ENCODE measurements around the genes OR2M4, OR2T10, OR2T11 and ZNF672.

GRCh38 chr1:248231224-248231583 lies at the start of gene OR2M4:
OR2M4 (plus strand) TSS chr1:248231417.
- PRO-cap = no peak

GRCh38 chr1:248597559-248597789 lies at the start of gene OR2T10:
OR2T10 (minus strand) TSS chr1:248597700.
- PRO-cap = no peak

DNA sequence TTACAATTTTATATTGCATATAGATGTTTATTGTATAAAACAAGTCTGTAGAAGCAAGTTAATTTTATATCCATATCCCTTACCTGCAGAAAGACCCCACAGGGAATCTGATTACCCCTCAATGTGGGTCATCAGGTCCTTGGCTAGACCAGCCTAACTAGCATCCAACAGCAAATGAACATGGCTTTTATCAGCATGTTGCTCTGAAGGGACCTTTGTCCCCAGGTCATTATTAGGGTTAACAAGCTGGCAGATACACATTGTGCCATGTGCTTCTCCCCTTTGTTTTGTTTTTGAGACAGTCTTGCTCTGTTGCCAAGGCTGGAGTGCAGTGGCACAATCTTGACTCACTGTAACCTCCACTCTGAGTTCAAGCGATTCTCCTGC lies at the start of gene OR2T11:
Gene OR2T11, minus strand, starts transcription at position 137 of the 387 bp plus-strand sequence.
- PRO-cap = no peak

DNA sequence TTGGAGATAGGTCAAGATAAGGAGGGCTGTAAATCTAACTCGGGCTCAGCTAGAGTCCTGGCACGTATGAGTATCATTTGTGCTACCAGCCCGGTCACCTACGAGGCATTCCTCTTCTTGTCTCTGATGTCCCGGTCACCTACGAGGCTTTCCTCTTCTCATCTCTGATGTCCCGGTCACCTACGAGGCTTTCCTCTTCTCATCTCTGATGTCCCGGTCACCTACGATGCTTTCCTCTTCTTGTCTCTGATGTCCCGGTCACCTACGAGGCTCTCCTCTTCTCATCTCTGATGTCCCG lies 23.0 kb downstream of the SH3BP5L start:
- PRO-cap = no peak

DNA sequence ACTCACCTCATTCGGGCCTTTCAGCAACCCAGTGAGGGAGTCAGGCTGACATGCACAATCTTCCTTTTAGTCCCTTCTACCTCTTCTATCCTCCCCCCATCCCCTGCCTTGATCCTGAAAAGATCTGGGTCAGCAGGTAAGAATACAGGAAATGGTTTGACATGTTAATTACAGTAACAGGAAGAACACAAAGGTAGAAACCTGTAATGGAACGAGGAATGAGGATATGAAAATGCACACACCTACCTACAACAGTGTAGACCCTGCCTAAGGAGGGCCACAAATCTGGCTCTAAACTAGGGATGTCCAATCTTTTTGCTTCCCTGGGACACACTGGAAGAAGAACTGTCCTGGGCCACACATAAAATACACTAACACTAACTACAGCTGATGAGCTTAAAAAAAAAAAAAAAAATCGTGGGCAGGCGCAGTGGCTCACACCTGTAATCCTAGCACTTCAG lies 6.7 kb downstream of the SH3BP5L start:
- PRO-cap = no peak

DNA sequence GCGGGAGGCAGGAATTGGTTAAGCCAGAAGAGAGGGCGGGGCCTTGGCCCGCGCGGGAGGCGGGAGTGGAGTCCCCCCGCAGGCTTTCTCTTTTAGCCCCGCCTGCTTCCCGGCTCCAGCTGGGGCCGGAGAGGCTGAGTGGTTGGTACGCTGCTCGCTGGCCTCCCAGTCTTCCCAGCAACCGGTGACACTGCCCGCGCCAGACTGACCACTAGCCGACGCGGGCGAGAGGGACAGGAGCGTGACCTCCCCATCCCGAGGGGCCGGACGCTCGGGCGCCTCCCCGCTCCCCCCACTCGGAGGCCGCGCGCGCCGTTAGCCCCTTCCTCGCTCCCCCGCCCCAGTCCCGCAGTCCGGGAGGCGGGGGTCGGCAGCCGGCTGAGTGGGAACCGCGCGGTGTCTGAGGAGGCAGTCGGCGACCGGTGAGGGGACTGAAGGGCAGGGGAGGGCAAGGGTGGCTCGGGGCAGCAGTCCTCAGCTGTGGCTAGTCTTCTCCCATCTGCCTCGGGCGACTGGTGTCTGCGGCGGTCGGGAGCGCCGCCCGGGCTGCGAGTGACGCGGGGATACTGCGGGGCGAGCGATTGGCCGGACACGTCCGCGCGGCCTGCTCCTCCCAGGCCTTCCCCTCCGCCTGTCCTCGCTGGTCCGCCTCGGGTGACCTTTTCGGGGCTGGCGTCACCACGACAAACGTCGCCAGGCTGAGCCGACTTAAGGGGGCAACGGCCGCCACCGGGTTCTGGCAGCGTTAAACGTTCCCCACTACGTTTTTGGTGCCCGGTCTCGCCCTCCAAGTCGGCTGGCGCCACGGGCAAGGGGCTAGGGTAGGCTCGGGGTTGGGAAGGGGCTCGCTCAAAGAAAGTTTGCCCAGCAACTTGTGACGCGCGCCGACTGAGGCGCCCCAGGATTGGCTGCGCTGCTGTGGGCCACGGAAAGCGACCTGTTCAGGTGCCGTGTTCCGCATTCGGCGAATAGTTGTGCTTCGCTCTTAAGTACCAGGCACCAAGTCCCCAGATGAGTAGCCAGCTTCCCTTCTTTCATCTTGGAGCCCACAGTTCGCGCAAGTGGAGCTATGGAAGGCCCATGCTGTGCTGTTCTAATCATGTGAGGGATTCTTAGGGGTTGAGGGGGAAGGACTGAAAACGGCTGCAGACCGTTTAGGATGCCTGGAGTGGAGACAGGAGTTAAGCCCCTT lies at the start of gene ZNF672:
Gene ZNF672, plus strand, starts transcription at position 95 of the 1,192 bp plus-strand sequence.
- PRO-cap = bidirectional peak, plus-strand start at position 118 of the sequence, minus-strand start outside the sequence; bidirectional peak, plus-strand start at position 686 of the sequence, minus-strand start at position 501 of the sequence